SK-N-SH (cell line): ENCODE data around the gene AEBP1.

GRCh38 chr7:41971684-41972088, 265.3 kb downstream of the GLI3 start:
- RRBS, result no CpG with 5 or more reads among the region's 7 CpGs
CAGE:
- cytosol, long polyA plus RNA, result no peak
- long polyA plus RNA, result no peak
- nucleus, long polyA plus RNA, result no peak

- RRBS, result no CpG with 5 or more reads among the region's 23 CpGs
CAGE:
- cytosol, long polyA plus RNA, result no peak
- long polyA plus RNA, result no peak
- nucleus, long polyA plus RNA, result no peak
Measured at GRCh38 chr7:42091393-42092179, 145.4 kb downstream of the GLI3 start.

DNA sequence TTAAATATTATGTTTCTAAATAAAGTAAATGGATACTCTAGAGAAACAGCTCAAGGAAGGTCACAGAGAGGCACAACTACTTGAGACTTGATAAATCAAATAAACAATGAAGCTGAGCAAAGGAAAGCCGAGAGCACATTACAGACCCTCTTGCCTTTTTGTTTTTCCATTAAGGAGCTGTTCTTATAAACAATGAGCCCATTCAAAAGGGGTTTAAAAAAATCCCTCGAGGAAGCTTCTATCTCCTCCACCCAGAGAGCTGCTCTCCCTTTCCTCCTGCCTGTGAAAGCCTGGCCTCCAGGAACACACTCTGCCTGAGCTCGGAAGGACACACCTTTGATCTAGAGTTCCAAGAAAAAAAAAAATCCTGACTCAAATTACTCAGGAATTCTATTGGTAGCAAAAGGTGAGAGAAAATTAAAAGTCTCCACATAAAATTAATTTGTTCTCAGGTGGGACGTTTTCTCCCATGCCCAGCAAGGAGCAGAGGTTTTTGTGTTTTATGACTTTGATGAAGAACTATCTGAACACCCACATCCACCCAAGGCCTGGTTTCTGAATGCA, 43.8 kb downstream of the GLI3 start:
- RRBS, result no CpG with 5 or more reads among the region's 4 CpGs
CAGE:
- cytosol, long polyA plus RNA, result no peak
- long polyA plus RNA, result no peak
- nucleus, long polyA plus RNA, result no peak

GRCh38 chr7:42794489-42794991, 117.3 kb downstream of the C7orf25 start:
- RRBS, result no CpG with 5 or more reads among the region's 19 CpGs
CAGE:
- cytosol, long polyA plus RNA, result no peak
- long polyA plus RNA, result no peak
- nucleus, long polyA plus RNA, result no peak

GRCh38 chr7:43663095-43663664, 66.1 kb downstream of the COA1 start:
- RRBS, result no CpG with 5 or more reads among the region's 6 CpGs
CAGE:
- cytosol, long polyA plus RNA, result no peak
- long polyA plus RNA, result no peak
- nucleus, long polyA plus RNA, result no peak

- RRBS, result no CpG with 5 or more reads among the region's 1 CpG
CAGE:
- cytosol, long polyA plus RNA, result no peak
- long polyA plus RNA, result no peak
- nucleus, long polyA plus RNA, result start-site peak on the minus strand at chr7:43692750-43692824, 160 and 138 reads in 2 replicates
Measured at GRCh38 chr7:43692499-43693085, 36.7 kb downstream of the COA1 start.

GRCh38 chr7:43693899-43694792, 35.2 kb downstream of the COA1 start:
- RRBS, result no CpG with 5 or more reads among the region's 3 CpGs
CAGE:
- cytosol, long polyA plus RNA, result start-site peak on the minus strand at chr7:43694078-43694128, 327 and 440 reads in 2 replicates
- long polyA plus RNA, result start-site peak on the minus strand at chr7:43694075-43694123, 315 and 458 reads in 2 replicates
- nucleus, long polyA plus RNA, result start-site peak on the minus strand at chr7:43693641-43694590, 1,519 and 1,570 reads in 2 replicates

DNA sequence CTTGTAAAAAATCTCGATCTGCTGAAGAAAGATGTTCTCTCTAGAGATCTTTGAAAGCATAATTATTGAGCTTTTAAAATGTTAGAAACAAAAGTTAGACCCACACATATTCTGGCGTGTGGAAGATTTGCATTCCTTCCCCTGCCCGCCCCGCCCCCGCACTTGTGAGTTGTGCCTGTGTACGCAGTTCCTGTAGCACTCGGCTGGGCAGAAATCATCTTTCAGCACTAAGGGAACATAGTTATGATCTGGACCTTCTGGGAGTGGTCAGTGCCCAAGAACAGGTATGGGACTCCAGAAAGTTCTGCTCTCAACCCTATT, 5.5 kb downstream of the BLVRA start:
- RRBS, result no CpG with 5 or more reads among the region's 7 CpGs
CAGE:
- cytosol, long polyA plus RNA, result no peak
- long polyA plus RNA, result no peak
- nucleus, long polyA plus RNA, result no peak

GRCh38 chr7:43873346-43874122, 4.2 kb upstream of the MRPS24 start:
- RRBS, result no CpG with 5 or more reads among the region's 7 CpGs
CAGE:
- cytosol, long polyA plus RNA, result no peak
- long polyA plus RNA, result no peak
- nucleus, long polyA plus RNA, result no peak

DNA sequence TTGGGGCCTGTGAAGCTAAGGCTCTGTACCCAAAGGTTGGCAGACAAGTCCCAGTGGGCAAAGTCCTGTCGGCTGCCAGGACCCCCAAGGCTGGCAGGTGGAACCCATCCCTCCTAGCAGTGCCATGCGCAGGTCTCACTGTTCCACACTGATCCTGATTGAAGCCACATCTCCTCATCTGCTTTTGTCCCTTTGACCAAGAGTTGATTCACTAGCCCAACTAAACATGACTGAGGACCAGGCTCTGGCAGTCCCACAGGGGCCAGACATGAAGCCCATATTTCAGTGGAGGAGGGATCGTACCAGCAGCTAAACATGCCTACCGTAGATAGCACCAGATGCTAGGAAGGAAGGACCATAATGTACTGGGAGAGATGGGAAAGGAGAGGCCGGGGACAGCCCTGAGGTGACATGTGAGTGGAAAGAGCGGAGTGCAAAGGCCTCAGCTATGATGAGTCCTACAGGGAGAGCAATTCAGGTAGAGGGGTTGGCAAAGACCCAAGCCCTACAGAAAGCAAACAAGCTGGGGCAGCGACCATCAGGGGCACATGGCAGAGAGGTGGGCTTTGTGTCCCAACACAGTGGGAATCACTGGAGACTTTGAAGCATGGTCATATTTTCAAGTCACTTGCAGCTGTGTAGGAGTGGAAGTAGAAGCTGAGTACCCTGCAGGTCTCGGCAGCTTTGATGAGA, 1.5 kb upstream of the PGAM2 start:
- RRBS, result no CpG with 5 or more reads among the region's 8 CpGs
CAGE:
- cytosol, long polyA plus RNA, result no peak
- long polyA plus RNA, result no peak
- nucleus, long polyA plus RNA, result no peak

- RRBS, result no CpG with 5 or more reads among the region's 14 CpGs
CAGE:
- cytosol, long polyA plus RNA, result no peak
- long polyA plus RNA, result no peak
- nucleus, long polyA plus RNA, result no peak
Measured at GRCh38 chr7:44102001-44102850, 1.9 kb upstream of the AEBP1 start.

DNA sequence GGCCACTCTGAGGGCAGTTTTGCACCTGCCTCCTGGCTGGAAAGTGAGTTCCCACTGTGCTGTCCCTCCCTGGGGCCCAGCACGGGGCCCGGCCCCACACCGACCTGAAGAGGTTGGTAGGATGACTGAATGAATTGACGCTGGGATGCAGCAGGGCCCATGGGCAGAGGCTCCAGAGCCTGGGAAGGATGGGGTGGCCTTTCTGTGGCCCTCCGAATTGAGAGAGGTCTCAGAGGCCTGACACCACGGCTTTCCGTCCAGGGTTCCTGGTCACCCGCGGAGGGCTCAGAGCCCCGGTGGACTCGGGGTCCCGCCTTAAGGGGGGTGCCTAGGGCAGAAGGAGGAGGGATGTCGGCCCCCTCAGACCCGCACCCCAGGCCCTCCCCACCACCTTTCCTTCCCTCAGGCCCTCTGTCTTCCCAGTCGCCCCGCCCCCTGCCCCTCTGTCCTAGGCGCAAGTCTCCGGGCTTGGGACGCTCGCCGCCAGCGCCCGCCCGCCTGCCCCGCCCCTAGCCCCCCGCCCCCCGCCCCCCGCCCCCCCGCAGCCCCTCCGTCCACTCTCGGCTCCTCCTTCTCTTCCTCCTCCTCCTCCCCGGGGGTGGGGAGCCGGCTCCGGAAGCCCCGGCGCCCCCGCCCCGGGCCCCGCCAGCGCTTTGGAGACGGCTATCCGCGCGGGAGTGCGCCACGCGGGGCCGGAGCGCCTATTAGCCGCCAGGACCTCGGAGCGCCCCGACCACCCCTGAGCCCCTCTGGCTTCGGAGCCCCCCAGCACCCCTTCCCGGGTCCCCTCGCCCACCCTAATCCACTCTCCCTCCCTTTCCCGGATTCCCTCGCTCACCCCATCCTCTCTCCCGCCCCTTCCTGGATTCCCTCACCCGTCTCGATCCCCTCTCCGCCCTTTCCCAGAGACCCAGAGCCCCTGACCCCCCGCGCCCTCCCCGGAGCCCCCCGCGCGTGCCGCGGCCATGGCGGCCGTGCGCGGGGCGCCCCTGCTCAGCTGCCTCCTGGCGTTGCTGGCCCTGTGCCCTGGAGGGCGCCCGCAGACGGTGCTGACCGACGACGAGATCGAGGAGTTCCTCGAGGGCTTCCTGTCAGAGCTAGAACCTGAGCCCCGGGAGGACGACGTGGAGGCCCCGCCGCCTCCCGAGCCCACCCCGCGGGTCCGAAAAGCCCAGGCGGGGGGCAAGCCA, at the start of gene AEBP1:
TSS of gene AEBP1 (plus strand) at position 645 of the 1,190 bp plus-strand sequence.
- RRBS, result 6% methylated on average over 24 of the region's 94 CpGs
CAGE:
- cytosol, long polyA plus RNA, result start-site peak on the plus strand centred at position 645 of the sequence, 43 bp wide, 131 and 174 reads in 2 replicates
- long polyA plus RNA, result start-site peak on the plus strand centred at position 650 of the sequence, 25 bp wide, 86 and 134 reads in 2 replicates
- nucleus, long polyA plus RNA, result no peak

- RRBS, result no CpG with 5 or more reads among the region's 26 CpGs
CAGE:
- cytosol, long polyA plus RNA, result no peak
- long polyA plus RNA, result no peak
- nucleus, long polyA plus RNA, result no peak
Measured at GRCh38 chr7:44107357-44108278, 3.5 kb downstream of the AEBP1 start.

DNA sequence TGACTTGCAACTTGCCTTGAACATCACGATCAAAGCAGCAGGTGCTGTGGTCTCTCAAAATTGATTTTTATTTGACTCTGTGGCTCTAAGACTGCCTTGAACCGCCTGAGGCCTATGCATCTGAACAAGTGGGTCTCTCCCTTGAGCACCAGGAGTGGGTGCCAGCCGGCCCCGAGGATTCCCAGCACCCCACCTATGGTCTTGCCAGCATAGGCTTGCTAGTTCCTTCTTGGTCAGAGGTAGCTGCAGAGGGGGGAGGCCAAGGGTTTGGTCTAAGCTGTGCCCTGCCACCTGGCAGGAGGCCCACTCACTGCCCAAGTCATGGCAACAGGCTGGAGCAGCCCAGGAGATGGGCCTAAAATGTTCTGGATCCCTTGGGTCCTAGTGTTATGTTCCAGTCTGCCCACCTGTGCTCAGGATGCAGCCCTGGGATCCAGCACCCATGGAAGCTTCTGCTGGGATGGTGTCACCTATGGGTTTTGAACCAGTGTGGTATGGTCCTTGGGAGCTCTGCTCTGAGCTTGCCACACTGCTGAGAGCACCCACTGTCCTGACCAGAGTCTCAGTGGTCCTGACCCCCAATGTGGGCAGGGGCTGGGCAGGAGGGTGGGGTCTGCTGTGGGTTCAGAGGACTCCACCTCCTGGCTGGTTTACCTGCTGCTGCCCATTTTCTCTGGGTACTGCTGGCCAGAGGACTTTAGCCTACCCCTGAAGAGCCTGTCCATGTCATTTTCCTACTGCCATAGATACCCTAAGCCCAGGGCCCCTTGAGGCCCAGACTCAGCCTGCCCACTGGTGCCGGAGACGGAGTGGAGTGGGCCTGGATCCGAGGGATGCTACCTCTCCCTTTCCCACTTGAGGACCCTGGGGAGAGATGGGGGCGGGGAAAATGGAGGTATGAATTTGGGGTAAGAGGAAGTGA, 12.6 kb downstream of the YKT6 start:
- RRBS, result no CpG with 5 or more reads among the region's 8 CpGs
CAGE:
- cytosol, long polyA plus RNA, result no peak
- long polyA plus RNA, result no peak
- nucleus, long polyA plus RNA, result no peak

- RRBS, result no CpG with 5 or more reads among the region's 16 CpGs
CAGE:
- cytosol, long polyA plus RNA, result no peak
- long polyA plus RNA, result no peak
- nucleus, long polyA plus RNA, result no peak
Measured at GRCh38 chr7:44218107-44218714, 17.4 kb downstream of the YKT6 start.

- RRBS, result no CpG with 5 or more reads among the region's 2 CpGs
CAGE:
- cytosol, long polyA plus RNA, result no peak
- long polyA plus RNA, result no peak
- nucleus, long polyA plus RNA, result no peak
Measured at GRCh38 chr7:44484581-44485159, 5.8 kb downstream of the NUDCD3 start.

CAGE:
- cytosol, long polyA plus RNA, result no peak
- long polyA plus RNA, result no peak
- nucleus, long polyA plus RNA, result no peak
Measured at GRCh38 chr7:44629124-44629556, 22.7 kb downstream of the OGDH start.

DNA sequence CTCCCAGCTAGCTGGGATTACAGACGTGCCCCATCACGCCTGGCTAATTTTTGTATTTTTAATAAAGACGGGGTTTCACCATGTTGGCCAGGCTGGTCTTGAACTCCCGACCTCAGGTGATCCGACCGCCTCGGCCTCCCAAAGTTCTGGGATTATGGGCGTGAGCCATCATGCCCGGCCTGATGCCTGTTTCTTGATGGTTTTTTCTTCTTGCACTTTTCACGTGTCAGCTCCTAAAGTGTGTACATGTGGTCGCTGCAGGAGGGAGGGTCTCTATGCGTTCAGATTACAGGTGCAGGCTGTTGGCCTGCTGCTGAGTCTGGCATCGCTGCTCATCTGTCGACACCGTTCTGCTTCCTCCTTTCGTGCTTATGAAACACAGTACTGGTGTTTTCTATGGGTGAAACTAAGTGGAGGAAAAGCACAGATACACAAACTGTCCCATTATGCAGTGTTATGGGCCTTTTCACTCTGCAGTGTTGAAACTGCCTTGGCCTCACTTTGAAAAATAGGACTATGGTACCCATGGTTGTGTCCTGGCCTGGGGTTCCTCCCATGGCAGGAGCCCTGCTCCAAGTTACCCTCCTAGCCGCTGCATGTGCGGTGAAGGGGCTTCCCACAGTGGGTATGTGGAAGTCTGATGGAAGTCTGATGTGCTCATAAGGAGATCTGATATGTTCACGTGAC, 23.4 kb downstream of the OGDH start:
- RRBS, result no CpG with 5 or more reads among the region's 19 CpGs
CAGE:
- cytosol, long polyA plus RNA, result no peak
- long polyA plus RNA, result no peak
- nucleus, long polyA plus RNA, result no peak

GRCh38 chr7:44631504-44632166, 25.2 kb downstream of the OGDH start:
- RRBS, result no CpG with 5 or more reads among the region's 6 CpGs
CAGE:
- cytosol, long polyA plus RNA, result no peak
- long polyA plus RNA, result no peak
- nucleus, long polyA plus RNA, result no peak

- RRBS, result under 1% methylated on average over 12 of the region's 74 CpGs
CAGE:
- cytosol, long polyA plus RNA, result no peak
- long polyA plus RNA, result no peak
- nucleus, long polyA plus RNA, result no peak
Measured at GRCh38 chr7:44796812-44797735, 593 bp downstream of the PPIA start.